Jejunum (tissue), 1 donor: ENCODE data around the gene ODC1.

DNA sequence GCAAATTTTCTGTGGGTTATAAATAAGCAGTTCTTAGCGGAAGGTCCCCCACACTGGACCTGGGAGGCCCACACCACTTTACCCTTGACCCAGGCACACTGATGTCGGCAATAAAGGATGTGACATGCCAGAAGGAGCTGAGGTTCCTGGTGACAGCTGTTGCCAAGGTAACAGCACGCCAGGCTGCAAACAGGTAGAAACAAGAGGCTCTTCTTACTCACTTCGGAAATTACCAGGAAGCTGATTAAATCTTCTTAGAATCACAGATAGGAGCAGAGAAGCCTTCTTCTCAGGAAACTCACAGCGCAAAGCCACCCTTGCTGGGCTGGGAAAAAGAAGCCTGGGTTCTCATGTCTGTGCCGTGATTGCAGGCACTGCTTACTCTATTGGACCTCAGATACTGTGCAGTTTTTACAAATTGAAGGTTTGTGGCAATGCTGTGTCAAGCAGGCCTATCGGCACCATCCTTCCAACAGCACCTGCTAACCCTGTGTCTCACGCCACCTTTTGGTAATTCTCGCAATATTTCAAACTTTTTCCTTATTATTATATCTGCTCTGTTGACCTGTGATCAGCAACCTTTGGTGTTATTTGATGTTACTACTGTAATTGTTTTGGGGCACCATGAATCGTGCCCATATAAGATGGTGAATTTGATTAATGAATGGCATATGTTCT lies 61.0 kb upstream of the TAF1B start:
- PRO-cap: no peak

GRCh38 chr2:9819933-9820533 lies 23.2 kb upstream of the TAF1B start:
- PRO-cap: no peak

DNA sequence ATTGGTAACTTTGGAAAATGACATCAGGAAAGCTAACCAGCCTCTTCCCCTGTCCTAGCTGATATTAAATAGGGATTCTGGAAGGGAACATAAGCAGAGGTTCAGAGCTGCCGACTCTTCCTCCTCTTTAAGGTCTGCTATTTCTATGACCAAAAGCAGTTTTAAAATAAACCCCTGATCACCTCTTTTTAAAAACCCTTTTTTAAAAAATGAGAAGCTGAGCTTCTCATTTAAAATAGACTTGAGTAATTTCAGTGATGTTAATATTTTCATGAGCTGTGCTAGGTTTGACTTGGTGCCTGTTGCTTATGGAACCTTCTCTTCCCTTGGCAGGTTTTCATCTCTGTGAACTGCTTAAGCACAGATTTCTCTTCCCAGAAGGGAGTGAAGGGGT lies 34.3 kb downstream of the GRHL1 start:
- PRO-cap: no peak

- PRO-cap: no peak
Measured at GRCh38 chr2:9997992-9998402, 45.4 kb upstream of the KLF11 start.

DNA sequence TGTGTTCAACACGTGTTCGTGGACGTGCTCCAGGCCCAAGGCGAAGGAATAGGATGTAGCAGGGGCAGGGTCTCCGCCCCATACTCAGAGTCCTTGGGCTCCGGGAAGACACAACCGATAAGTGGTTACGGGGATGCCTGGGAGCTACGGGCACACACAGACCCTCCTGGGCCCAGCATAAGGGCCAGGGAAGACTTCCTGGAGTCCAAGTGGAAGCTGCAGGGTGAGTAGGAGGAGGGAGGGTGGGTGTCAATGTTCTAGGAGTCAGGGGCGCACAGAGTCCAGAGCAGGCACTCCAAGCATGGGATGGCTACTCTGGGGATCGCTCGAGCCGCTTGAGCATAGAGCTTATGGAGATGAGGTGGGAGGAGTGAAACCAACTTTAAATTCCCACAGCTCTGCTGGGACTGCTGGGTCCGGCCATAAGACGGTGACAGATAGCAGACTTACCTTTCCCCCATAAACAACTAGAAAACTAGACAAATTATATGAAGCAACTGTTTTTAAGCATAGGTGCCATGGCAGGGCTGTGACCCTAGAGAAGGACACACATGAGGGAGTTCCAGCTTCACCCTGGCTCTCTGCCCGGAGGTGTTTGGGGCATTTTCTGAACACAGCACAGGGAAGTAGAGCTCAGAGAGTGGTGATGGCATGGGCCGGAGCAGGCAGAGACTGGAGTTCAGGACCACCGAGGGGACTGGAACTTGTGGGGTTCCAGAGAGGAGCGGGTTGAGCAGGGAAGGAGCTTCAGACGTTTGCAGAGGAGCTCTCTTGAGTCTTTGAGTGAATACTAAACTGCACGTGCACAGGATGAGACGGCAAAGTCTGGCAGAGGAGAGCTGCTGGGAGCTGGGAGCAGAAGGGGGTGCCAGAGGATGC lies 26.8 kb upstream of the KLF11 start:
- PRO-cap: no peak

- PRO-cap: no peak
Measured at GRCh38 chr2:10078726-10079197, 1.4 kb downstream of the CYS1 start.

DNA sequence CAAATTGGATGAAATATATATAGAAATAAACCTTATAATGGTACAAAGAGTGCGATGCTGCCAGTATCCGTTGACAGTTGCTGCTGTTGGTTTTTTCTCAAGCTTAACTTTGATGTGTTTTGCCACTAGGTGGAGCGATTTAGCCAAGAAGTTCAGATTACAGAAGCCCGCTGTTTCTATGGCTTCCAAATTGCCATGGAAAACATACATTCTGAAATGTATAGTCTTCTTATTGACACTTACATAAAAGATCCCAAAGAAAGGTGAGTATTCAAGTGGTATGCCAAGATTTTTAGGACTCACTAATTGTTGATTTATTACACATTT lies 2.0 kb downstream of the RRM2 start:
- PRO-cap: no peak

GRCh38 chr2:10283055-10283807 lies 19.5 kb upstream of the HPCAL1 start:
- PRO-cap: no peak

DNA sequence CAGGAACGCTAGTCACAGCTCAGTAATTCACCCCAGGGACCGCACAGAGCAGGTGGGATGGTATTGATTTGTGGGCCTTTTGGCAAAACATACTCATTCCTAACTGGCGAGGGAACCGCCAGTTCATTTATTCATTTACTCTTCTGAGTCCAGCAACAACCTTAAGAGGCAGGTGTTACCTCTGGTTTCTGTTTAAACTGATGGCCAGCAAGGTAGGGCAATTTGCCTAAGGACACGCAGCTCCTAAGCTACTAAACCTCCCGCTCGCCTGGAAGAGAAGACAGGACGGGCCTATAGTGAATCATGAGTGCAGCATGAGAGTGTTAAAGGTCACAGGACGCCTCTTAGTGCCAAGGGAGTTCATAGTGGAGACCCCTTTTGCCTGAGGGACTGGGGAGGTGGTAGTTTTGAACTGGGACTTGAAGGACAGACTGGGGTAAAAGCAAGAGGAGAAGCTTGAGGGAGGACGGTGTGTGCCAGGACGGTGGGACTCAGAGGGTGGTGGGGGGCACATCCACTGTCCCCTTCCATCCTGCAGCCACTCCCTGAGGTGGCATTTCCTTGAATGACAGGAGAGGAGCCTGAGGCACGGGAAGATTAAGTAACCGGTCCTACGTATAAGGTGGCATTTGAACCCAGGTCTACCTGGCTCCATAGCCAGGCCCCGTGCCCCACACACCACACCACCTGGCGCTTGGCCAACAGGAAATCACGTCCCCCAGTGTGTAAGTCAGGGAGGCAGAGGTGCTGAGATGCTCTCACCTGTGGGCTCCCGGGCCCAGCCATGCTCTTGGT lies 53.5 kb downstream of the HPCAL1 start:
- PRO-cap: no peak

DNA sequence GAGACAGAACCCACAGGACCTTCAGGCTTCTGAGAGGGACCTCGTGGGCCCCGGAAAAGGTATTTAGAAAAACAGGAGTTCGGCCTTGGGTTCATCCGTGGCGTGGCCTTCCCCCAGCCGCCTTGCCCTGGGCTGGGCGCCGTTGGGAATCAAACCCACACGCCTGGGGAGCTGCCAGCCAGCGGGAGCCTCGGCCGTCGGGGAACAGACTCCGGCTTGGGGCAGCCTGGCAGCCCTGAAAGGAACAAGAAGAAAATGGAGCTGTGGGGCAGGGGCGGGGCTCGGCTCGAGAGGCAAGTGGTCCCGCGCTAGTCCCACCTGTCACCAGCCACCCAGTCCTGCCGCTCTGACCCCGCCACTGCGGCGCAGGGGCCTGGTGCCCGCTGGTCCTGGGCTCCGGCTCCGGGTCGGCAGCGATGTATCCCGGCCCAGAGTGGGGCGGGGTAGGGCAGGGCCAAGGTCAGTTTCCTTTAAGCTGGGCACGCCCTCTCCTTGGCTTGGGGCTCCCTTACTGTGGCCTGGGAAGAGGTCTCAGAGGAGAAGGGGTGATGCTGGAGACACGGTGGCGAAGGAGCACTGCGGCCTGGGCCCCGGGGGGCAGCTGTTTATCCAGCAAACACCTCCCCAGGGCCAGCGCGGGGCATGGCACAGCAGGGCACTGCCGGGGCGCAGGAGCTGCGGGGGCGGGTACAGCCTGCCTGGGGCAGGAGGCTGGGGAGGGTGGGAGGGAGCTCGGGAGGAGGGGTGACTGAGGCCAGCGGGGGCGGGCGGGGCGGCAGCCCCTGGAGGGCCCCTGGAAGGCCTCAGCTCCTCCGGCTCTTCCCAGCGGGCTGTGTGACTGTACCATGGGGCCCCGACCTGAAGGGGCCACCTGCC lies 15.7 kb downstream of the ODC1 start:
- PRO-cap: bidirectional peak, plus-strand start at position 158 of the sequence, minus-strand start outside the sequence; bidirectional peak, plus-strand start at position 535 of the sequence, minus-strand start at position 391 of the sequence

DNA sequence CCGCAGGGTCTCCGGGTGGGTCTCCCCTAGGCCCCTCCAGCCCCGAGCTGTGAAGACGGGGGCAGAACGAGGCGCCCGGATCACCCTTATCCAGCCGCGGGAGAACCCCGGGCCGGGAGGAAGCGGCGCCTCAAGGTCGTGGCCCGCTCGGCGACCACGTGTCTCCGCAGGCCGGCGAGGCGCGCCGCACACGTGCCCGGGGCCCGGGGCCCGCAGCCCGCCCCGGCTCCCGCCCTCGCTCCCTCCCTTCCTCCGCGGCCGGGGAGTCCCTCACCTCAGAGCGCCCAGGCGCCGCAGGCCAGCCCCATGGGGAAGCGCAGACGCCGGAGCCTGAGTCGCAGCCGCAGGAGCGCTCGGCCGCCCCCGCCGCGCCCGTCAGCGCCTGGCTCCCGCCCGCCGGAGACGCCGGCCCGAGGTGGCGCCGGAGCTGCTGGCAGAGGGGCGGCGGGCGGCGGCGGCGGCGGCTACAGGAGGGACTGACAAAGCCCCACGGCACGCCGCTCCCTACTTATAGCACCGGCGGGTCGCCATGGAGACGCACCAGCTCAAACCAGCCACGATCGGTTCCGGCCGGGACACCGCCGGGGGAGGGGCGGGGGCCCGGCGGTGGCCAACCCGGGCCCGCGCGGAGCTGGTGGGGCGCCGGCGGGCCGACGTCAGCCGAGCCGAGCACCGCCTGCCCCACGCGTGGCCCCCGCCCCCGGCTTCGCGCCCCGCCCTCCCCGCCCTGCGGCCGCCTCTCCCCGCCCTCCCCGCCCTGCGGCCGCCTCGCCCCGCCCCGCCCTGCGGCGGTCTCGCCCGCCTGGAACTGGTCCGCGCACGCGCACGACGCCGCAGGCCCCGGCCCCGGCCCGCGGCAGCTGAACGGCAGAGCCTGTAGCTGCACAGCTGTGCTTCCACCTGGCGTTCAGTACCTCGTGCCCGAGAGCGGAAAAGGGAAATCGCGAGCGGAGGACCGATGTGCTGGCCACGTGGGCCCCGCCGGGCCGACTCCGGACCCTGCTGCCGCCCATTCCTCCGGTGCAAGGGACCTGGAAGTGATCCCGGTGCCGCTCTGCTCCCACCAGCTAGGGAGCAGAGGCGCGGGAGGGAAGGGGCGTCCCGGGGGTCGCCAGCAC lies at the start of gene ODC1:
Gene ODC1, minus strand, starts transcription at position 481 of the 1,118 bp plus-strand sequence.
- PRO-cap: bidirectional peak, plus-strand start at position 245 of the sequence, minus-strand start at position 119 of the sequence; bidirectional peak, plus-strand start at position 939 of the sequence, minus-strand start at position 481 of the sequence

GRCh38 chr2:10628001-10628544 lies 61.7 kb downstream of the NOL10 start:
- PRO-cap: no peak

- PRO-cap: no peak
Measured at GRCh38 chr2:10914068-10914723, 2.5 kb downstream of the KCNF1 start.

DNA sequence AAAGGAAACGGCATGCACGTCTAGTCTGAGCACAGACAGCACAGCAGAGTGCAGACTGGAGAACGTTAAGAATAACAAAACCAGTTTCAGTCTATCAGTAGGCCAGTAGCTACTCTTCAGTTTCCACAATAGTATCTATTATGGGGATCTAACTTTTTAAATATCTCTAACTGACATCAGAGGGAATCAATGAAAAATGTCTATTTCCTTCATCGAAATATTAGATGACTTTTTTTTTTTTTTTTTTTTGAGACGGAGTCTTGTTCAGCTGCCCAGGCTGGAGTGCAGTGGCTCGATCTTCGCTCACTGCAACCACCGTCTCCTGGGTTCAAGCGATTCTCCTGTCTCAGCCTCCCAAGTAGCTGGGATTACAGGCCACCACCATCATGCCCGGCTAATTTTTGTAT lies 26.1 kb downstream of the SLC66A3 start:
- PRO-cap: unidirectional peak, minus-strand start at position 64 of the sequence

- PRO-cap: no peak
Measured at GRCh38 chr2:11211424-11211990, 56.2 kb downstream of the SLC66A3 start.

GRCh38 chr2:11220917-11221582 lies 65.8 kb downstream of the SLC66A3 start:
- PRO-cap: no peak

DNA sequence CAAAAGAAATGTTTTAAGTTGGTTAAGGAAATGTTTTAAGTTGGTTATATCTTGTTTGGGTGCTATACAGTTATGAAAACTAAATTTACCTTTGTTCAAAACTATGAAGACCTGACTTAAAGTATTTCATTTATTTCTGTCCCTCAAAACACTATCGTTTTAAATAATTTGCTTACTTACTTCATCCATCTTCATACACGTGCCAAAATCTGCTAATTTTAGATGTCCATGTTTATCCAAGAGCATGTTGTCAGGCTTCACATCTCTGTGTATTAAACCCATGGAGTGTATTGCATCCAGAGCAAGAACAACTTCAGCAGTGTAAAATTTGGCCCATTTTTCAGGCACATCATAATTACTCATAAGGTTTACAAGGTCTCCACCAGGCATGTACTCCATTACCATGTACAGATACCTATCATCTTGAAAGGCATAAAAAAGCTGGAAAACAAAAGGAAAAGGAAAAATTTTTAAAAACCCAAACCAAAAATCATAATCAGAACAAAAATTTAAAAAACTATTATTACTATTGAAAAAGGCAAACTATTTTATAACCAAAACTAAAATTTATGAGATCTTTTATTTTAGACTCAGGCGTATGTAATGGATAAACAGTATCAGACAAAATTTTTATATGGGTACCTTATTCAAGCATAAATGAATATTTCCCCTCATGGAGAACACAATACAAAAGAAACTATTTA lies 80.4 kb downstream of the SLC66A3 start:
- PRO-cap: no peak

DNA sequence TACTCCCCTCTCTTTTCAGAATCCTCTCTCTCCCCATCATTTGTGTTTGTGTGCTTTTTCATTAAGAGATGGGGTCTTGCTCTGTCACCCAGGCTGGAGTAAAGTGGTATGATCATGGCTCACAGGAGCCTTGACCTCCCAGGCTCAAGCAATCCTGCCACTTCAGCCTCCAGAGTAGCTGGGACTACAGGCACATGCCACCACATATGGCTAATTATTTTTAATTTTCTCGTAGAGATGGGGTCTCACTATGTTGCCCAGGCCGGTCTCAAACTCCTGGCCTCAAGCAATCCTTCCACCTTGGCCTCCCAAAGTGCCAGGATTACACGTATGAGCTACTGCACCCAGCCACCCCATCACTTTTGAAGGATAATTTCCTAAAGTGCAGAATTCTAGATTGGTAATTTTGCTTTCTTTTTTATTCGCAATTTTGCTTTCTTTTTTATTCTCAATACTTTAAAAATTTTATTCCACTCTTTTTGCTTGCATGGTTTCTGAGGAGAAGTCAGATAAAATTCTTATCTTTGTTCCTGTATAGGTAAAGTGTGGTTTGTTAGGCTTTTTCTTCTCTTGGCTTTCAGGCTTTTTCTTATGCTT lies 74.6 kb downstream of the ROCK2 start:
- PRO-cap: no peak

DNA sequence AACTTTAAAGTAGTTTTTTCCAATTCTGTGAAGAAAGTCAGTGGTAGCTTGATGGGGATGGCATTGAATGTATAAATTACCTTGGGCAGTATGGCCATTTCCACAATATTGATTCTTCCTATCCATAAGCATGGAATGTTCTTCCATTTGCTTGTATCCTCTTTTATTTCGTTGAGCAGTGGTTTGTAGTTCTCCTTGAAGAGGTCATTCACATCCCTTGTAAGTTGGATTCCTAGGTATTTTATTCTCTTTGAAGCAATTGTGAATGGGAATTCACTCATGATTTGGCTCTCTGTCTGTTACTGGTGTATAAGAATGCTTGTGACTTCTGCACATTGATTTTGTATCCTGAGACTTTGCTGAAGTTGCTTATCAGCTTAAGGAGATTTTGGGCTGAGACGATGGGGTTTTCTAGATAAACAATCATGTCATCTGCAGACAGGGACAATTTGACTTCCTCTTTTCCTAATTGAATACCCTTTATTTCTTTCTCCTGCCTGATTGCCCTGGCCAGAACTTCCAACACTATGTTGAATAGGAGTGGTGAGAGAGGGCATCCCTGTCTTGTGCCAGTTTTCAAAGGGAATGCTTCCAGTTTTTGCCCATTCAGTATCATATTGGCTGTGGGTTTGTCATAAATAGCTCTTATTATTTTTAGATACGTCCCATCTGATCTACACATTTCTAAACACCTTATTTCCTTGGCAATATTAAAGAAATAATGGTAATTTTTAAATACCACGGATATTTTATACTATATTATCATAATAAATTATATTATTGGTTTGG lies 25.1 kb downstream of the ROCK2 start:
- PRO-cap: no peak

GRCh38 chr2:11395267-11395801 lies 50.9 kb upstream of the ROCK2 start:
- PRO-cap: no peak